GM12891 (cell line): ENCODE measurements around the genes MTX1 and MSTO1.

DNA sequence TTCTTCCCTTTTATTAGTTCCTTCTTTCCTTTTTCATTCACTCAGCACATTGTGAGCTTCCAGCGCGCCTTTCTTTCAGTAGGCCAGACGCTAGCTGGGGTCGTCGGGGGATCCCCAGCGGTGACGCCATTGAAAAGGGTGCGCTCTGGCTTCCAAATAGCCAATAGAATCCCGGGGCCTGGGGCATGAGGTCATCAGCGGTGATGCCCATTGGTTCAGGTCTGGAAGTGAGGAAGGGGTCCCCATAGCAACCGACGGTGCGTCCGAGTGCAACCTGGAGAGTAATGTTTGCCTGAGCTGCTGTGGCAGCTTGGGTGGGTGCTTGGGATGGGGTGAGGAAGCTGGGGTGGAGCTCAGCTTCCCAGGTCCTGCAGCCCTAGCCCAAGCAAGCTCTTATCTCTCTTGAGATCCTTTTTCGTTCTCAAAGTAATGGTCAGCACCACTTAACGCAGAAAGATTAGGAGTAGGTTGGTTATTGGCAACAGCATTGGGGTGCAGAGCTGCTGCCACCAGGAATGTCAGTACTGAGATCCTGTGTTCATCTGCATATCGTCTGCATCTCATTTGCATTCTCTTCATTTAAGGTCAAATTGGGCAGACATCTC is 6.8 kb upstream of the EFNA3 start:
- RRBS: no CpG with 5 or more reads among the region's 17 CpGs

- RRBS: 4% methylated on average over 12 of the region's 36 CpGs
These were observed 628 bp downstream of the EFNA3 start for GRCh38 chr1:155079114-155079816.

DNA sequence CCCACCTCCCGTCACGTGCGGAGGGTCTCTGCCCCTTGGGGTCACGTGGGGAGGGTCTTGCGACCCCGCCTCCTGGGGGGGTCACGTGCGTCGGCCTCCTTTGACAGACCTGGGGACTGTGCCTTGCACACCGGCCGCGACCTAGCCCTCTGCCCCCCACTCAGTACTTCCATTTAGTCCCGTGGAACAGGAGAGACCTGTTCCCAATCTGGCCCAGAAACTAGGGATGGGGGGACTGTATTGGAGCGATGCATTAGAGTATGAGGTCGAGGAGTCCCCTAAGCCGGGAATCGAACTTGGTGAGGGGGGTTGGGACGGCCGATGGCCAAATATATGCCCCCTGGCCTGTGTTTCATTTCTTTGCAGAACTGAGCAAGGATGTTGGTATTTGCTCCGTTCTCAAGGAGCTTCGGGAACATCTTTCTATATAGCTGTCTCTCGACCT is 2.4 kb downstream of the EFNA3 start:
- RRBS: no CpG with 5 or more reads among the region's 22 CpGs

- RRBS: no CpG with 5 or more reads among the region's 6 CpGs
These were observed 13.5 kb downstream of the EFNA3 start for GRCh38 chr1:155092186-155092490.

DNA sequence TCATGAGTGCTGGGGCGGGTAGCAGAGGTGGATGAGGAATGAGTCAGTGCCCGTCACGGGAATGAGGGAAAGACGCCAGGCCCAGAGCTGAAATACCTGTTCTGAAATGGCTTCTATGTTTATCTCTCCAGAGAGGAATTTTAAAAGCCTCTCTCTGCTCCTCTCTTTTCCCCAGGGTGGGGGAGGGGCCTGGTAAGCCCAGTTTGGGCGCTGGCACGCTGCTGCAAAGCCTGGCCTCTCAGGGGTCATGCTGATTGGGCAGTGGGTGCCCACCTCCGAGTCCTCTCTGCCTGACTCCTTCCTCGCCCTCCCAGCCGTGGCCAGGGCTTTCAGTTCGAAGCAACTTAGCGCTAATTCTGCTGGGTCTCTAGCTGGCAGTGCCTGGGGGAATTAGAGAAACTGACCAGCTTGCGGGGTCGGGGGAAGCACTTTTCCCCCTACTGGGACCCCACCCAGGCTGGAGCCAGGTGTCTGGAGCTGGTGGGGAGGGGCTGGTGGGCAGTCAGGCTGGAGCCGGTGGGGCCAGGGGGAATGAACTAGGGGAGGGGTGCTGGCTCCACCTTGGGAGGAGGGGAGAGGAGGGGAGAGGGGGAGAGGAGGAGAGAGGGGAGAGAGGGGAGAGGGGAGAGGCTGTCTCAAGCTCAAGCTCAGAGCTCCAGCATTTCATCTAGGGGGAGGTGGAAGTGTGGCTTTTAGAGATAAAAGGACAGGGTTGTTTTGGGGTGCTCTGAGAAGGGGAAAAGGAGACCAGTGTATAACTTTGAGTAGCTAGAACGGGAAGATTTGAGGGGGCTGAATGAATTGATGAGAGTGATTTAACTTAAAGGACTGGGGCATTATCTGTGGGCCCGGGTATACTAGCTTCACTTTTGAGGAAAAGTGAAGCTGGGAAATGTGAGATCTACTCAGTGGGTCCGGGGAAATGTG is 2.5 kb downstream of the EFNA1 start:
- RRBS: 0% methylated on average over 1 of the region's 17 CpGs

DNA sequence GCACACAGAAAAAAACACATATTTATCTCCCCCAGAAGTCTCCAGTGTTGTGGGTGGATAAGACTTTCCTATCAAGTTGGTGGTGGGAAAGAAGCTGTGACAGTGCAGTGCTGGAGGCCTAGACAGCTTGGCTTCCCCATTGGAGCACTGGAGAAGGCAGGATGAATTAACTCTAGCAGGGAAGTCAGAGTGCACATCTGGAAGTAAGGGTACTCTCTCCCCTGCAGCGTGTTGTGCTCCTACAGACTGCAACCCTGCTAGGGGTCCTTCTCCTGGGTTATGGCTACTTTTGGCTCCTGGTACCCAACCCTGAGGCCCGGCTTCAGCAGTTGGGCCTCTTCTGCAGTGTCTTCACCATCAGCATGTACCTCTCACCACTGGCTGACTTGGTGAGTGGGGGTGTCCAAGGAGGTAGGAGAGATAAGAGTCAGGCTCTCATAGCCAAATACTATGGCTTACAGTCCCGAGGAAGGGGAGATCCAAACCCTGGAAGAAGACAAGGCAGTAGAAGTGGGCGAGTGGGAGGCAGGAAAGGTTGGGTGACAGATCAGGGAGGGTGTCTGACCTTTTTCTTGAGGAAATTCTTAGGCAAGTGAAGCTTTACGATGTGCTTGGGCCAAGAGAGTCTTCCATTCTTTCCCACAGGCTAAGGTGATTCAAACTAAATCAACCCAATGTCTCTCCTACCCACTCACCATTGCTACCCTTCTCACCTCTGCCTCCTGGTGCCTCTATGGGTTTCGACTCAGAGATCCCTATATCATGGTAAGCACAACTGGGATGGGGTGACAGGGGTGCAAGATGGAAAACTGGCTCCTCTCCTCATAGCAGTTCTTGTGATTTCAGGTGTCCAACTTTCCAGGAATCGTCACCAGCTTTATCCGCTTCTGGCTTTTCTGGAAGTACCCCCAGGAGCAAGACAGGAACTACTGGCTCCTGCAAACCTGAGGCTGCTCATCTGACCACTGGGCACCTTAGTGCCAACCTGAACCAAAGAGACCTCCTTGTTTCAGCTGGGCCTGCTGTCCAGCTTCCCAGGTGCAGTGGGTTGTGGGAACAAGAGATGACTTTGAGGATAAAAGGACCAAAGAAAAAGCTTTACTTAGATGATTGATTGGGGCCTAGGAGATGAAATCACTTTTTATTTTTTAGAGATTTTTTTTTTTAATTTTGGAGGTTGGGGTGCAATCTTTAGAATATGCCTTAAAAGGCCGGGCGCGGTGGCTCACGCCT is 2.1 kb downstream of the SLC50A1 start:
- RRBS: no CpG with 5 or more reads among the region's 12 CpGs

DNA sequence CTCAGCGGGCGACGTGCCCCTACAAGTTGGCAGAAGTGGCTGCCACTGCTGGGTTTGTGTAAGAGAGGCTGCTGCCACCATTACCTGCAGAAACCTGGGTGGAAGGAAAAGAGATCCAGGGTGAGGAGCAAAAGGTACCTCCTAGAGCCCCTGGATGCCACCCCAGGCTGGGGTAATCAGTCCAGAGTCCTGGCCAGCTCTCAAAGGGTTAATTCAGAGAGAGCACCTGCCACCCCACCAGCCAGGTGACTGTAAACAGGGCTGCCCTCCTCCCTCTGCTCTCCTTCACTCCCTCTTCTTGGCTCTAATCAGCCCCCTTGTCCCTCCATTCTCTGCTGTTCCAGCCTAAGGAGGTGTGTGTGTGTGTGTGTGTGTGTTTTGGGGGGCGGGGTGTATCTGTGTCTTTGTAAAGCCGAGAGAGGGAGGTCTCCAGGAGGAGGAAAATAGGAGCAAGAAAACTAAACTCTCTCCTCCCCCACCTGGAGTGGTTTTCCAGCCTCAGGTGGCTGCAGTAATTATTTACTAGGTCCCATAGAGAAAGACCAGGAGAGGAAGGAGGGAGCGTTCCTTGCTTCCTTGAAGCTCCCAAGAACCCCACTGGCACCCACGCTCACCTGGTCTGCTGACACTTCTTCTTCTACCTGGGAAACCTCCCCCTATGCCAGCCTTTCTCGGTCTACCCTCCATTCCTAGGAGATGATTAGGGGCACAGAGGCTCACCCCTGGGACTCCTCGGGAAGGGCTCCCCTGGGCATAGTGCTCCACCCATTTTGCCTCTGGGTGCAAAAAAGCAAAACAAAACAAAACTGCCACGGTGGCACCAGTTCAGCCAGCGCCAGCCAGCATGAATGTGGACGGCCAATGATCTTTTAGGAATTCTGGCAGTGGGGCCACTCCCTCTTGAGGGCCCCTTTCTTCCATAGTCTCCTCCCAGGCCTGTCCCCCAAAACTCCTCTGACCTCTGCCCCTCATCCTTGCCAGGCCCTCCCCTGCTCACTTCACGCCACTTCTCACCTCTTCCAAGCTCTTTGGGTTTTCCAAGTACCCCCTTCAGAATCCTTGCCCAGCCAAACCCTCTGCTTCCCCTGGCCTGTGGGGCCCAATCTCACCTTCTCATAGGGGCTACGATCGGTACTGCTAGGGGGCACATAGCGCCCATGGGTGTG is 12.8 kb downstream of the TRIM46 start:
- RRBS: no CpG with 5 or more reads among the region's 16 CpGs

- RRBS: no CpG with 5 or more reads among the region's 8 CpGs
These were observed 8.0 kb downstream of the THBS3 start for GRCh38 chr1:155199569-155200253.

GRCh38 chr1:155208368-155209348 is at the start of gene MTX1:
MTX1 (plus strand) TSS chr1:155208695.
- RRBS: 3% methylated on average over 18 of the region's 70 CpGs

GRCh38 chr1:155218707-155219463 is 10.4 kb downstream of the MTX1 start:
- RRBS: no CpG with 5 or more reads among the region's 6 CpGs

- RRBS: no CpG with 5 or more reads among the region's 6 CpGs
These were observed 12.1 kb downstream of the MTX1 start for GRCh38 chr1:155220600-155221009.

- RRBS: no CpG with 5 or more reads among the region's 13 CpGs
These were observed 8.7 kb downstream of the GBA1 start for GRCh38 chr1:155232232-155232906.

GRCh38 chr1:155244425-155245343 is 3.6 kb upstream of the GBA1 start:
- RRBS: 1% methylated on average over 4 of the region's 53 CpGs

DNA sequence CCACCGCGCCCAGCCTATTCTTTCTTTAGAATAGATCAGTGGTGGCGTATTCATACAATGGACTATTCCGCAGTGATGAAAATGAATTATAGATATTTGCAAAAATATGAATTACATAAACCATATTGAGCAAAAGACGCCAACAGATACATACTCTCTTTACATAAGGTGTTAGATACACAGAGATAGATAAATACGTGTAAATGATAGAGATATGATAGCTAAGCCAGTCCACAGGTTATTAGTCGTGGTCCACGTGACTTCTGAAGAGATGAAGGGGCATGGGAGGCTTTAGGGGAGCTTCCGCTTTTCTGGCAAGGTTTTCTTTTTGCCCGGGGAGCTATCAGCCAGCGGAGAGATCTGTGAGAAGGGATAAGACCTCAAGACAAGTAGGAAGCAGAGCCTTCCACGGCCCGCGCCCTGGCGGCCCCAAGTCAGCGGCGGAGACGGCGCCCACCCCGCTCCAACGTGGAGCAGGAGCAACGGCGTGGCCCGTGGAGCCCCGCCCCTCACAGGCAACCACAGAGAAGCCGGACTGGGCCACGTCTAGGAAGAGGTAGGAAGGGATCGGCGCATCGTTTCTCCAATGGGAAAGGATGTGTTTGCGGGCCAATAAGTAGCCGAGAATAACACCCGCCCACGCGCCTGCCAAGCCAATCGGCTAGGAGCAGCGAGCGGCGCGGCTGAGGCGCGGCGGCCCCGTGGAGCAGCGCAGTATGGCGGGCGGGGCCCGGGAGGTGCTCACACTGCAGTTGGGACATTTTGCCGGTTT is at the start of gene MSTO1:
Gene MSTO1, plus strand, starts transcription at position 686 of the 772 bp plus-strand sequence.
- RRBS: no CpG with 5 or more reads among the region's 49 CpGs

- RRBS: no CpG with 5 or more reads among the region's 3 CpGs
These were observed 29.4 kb downstream of the YY1AP1 start for GRCh38 chr1:155659254-155659453.

GRCh38 chr1:155660079-155660980 is 28.2 kb downstream of the YY1AP1 start:
- RRBS: no CpG with 5 or more reads among the region's 13 CpGs

- RRBS: no CpG with 5 or more reads among the region's 4 CpGs
These were observed 9.7 kb downstream of the YY1AP1 start for GRCh38 chr1:155678800-155679383.

- RRBS: no CpG with 5 or more reads among the region's 3 CpGs
These were observed 30.0 kb downstream of the GON4L start for GRCh38 chr1:155826788-155827728.

DNA sequence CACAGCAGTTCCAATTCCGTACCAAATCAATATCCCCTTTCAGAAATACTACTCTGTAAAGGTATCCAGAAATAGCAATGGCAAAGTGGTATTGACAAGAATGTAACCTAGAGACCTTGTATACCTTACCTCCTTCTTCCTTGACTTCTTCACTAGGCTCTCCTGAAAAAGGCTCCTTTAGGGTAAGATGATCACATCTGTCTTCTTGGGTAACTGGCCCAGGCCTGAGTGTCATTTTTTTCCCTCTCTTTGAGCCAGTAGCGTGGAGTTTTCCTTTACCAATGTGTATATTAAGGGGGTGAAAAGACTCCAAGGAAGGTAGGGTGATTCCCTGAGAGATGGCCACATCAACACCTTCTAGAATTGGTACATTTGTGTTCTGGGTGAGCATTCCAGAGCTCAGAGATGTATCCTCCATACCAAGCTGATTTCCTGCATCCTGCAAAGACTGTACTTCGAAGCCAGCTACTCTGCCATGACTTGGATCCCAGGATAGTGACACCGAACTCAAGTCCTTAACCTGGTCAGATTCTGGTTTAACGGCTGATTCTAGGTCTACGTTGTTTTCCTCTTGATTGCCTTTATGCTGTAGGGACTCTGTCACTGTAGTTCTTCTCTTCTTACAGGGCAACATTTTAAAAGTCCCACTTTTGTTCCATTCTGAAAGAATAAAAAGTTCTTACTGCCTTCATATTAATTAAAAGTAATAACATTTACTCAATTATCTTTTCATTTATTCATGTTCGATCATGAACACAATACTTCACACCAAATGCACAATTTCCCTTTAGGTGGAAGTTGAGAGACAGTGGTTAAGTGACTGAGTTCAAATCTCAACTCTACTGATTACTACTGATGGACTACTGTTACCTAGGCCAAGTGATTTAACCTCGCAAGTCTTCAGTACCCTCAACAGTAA is 3.6 kb downstream of the GON4L start:
- RRBS: no CpG with 5 or more reads among the region's 8 CpGs